Brain (tissue), 1 donor: ENCODE measurements around a stretch of chr17.

- RRBS = no CpG with 5 or more reads among the region's 2 CpGs
Observed at GRCh38 chr17:41750513-41750796, 16.0 kb upstream of the HAP1 start.

GRCh38 chr17:41777508-41778290, 8.8 kb downstream of the JUP start:
- RRBS = no CpG with 5 or more reads among the region's 13 CpGs

DNA sequence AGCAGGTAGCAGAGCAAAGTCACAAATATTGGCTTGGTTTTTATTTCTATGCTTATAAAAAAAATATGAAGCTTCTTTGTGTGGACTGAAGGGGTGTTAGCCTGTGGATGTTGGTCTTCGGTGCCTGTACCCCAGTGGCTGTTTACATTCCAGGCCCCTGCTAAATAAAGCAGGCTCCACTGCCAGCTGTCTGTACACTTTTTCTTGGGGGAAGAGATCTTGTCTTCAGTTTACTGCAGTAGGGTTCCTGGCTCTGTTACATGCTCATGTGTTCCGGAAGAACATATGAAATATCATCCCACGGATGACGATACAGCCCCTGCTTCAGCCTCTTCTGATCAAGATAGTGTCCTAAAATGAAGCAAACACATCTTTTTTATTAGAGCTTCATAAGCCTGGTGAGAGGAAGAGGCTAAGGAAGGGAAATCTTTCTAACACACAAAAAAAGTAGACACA, 2.4 kb upstream of the KLHL11 start:
- RRBS = no CpG with 5 or more reads among the region's 4 CpGs

DNA sequence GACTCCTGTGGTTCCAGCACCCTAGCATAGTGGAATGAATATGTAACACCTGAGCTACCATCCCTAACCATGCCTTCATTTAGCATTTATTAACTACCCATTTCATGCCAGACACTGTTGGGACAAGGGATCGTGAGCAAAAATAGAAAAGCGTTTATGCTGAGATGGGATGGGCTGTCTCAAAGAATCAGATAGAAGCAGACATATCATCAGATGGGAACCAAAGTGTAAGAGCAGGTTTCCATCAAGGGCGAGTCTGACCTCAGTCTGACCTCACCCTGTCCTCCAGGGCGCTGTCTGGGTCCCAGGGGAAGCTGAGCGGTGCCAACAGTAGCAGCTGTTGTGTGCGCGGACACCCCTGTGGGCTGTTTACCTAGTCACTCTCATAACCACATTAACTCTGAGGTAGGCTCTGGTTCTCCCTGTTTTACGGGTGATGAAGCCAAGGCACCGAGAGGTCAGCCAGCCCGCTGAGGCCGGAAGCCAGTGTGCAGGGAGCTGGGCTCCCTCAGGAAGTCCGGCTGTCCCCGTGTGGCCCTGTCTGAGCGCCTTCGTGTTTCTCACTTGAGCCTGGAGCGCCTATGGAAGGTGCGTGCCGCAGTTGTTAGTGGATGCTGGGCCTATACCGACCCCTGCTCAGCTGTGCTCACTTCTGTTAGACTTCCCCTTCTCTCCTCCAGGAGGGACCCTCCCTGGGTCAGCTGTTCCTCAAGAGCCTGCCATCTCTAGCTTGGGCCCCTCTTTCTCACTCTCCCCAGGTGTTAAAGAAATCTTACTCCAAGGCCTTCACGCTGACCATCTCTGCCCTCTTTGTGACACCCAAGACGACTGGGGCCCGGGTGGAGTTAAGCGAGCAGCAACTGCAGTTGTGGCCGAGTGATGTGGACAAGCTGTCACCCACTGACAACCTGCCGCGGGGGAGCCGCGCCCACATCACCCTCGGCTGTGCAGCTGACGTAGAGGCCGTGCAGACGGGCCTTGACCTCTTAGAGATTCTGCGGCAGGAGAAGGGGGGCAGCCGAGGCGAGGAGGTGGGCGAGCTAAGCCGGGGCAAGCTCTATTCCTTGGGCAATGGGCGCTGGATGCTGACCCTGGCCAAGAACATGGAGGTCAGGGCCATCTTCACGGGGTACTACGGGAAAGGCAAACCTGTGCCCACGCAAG, 6.5 kb downstream of the CNP start:
- RRBS = 14% methylated on average over 1 of the region's 41 CpGs

- RRBS = no CpG with 5 or more reads among the region's 14 CpGs
Observed at GRCh38 chr17:41982167-41982797, 15.7 kb downstream of the CNP start.

DNA sequence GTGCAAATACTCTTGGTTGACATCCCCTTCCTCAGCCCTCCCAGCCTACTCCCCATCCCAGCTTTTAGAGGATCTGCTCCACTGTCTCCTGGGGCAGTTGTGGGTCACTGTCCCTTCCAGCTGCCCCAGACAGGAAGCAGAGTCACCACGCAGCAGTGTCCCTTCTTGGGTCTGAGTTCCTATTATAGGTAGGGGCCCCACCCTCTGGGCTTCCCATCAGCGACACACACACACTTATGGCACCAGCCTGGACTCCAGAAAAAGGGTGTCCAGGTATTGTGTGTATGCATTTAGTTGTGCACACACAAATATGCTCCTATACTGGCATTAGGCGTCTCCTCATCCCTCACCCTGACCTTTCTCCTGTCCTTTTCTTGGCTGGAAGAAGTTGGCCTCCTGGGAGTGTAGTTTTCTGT, 4.2 kb downstream of the NKIRAS2 start:
- RRBS = no CpG with 5 or more reads among the region's 3 CpGs

DNA sequence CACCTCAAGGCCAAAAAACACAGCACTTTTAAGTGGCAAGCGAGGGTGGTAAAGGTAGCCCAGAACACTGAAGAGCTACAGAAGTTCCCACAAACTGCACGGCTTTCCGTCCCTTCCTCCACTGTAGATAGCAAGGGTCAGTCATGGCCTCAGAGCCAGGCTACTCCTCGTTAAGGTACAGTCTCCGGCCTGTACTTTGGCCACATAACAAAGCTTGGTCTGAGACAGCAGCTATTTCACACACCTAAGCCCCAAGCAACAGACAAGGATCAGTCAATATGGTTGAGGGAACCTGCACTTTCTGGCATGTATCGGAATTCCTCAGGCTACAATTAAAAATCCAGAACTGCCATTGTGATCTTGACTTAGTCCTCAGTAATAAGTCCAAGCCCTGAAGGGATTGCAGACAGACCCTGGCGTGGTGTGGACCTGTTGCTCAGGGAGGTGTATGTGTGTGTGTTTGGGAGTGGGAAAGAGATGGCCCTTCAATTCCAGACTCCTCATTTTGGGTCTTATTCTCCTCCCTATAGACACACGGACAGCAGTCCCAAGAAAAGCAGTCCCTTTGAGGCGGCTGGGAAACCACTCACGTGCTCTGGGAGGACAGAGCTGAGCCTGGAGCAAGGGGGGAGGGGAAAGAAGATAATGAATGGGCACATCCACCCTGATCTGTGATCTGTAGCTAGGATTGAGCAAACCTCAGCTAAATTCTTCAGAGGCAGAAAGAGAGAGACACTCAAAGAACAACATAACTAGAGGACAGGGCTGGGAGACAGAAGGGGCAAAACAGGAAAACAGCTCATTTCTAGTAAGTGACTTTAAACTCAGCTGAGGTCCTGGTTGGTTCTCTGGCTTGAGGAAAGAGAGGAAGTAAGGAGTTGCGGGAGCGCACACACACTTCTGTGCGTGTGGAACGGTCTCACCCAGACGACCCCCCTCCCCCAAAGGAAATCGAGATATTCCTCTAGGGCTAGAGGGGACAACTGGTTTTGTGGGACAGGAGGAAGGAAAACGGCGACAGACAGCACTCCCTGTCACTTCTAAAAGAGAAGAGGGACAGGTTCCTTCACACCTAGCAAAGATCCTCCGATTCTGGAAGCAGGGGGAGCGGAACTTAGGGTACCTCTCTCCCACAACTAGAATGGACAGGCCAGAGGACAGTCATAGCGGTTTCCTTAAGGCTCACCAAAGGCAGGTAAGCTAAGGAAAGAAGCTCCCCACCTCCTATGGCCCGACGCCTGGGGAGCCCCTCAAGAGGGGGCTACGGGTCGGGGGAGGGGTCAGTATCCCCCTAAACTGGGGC, 823 bp downstream of the RAB5C start:
- RRBS = no CpG with 5 or more reads among the region's 25 CpGs

DNA sequence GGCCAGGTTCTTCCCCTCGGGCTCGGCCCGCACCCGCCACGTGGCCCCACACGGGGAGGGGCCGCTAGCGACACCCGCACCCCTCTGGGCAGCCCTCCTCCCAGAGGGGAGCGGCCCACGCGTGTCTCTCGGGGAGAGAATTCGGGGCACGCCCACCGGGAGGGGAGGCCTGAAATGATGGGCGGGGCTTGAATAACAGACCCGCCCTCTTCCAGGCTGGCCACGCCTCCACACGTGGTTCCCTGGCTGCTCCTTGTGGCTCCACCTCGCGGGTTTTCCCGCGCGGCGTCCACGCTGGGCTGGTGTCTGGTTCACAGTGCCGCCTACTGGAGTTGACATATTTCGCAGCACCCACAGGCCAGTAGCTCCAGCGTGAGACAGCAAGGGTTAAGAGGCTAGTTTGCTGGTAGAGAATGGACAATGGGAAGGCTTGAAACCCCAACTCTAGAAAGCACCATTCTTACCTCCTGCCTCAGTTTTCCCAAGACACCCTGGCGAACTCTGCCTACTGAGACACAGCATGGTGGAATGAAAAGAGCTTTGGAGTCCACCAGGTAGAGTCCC, 300 bp upstream of the KCNH4 start:
- RRBS = no CpG with 5 or more reads among the region's 31 CpGs

- RRBS = no CpG with 5 or more reads among the region's 10 CpGs
Observed at GRCh38 chr17:42185574-42186038, 354 bp upstream of the HCRT start.

DNA sequence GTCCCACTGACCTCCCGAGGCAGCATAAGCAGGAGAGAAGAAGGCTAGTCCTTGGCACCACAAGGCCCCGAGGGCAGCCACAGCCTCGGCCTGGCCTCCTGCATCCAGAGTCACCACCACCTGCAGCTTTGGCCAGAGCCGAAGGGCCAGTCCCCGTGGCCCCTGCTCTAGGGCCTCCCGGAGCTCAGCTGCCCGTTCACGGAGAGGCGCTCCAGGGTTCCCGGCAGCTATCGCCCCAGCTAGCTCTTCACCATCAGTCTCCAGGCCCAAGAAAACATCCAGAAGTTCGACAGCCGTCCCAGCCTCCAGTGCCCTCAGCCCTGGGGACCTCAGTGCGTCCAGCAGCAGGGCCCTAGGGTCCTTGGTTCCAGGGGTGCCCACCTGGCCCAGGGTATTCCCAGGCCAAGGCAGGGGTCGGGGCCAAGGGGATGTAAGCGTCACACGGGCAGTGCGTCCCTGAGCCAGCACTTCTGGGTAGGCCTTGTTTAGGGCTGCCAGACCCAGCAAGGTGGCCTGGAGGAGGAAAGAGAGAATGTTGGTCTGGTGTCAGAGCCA, 2.0 kb downstream of the GHDC start:
- RRBS = 91% methylated on average over 5 of the region's 18 CpGs

DNA sequence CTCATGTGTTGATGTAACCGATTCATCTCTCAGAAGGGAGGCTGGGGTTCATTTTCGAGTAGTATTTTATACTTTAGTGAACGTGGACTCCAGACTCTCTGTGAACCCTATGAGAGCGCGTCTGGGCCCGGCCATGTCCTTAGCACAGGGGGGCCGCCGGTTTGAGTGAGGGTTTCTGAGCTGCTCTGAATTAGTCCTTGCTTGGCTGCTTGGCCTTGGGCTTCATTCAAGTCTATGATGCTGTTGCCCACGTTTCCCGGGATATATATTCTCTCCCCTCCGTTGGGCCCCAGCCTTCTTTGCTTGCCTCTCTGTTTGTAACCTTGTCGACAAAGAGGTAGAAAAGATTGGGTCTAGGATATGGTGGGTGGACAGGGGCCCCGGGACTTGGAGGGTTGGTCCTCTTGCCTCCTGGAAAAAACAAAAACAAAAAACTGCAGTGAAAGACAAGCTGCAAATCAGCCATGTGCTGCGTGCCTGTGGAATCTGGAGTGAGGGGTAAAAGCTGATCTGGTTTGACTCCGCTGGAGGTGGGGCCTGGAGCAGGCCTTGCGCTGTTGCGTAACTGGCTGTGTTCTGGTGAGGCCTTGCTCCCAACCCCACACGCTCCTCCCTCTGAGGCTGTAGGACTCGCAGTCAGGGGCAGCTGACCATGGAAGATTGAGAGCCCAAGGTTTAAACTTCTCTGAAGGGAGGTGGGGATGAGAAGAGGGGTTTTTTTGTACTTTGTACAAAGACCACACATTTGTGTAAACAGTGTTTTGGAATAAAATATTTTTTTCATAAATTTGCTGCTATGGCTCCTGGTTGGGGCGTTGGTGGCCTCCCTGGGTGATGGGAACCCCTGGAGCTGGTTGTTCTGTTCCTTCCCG, 23.1 kb downstream of the STAT5A start:
- RRBS = 38% methylated on average over 3 of the region's 21 CpGs

DNA sequence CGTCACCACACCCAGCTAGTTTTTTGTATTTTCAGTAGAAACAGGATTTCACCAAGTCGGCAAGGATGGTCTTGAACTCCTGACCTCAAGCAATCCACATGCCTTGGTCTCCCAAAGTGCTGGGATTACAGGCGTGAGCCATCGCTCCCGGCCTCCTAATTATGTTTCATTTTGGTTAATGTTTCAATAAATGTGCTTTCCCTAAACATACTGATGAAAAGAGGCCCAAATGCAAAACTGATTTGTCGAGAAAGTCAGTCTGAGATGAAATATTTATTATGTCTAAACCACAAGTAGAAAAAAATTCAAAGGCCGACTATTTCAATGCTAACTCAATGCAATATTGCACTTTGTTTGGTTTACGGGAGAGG, 9.9 kb downstream of the STAT3 start:
- RRBS = no CpG with 5 or more reads among the region's 8 CpGs

DNA sequence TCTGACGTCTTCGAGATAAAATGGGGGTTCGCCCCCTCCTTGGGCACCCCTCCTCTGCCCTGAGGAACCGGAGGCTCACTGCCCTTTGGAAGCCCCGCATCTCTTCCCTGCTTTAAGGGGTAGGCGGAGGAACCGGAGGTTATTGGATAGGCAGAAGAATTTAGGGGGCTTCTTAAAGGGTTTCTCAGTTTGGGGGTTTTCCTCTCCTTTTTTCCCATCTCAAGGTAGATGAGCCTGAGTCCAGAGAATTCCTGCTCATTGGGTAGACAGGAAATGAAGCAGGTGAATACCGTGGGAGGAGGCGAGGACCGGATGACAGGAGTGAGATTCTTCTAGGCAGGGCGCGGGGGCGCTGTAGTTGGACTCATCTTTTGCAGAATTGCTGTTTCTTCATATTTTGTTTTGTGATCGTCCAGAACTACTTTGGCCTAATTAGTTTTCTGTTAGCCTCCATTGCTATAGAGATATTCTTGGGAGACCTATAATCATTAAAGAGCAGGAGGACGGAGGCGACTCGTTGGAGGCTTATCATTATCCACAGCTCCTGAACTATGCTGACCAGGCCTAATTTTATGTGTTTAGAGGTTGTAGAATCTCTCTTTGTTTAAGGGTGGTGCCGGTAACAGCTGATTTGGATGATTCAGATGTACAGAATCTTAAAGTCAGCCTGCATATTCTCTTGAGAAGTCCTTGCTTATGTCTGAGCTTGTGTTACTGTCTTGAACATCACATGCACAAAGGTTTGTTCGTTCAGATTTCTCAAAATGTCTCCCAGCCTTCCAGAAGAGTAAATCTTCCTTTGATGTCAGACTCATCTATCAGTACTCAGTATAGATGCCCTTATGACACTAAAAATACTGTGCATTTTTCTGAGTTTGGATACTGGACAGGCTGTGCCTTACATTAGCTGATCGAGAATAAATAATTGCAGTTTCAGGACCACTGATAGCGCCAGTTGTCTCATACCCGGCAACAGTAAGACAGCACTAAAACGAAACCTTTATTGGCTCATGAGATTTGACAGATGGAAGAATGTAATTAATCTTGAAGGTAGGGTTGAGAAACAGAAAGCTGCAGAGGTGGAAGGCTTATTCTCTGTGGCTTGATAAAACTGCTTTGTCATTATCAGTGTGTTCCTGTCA, 758 bp downstream of the ATP6V0A1 start:
- RRBS = 2% methylated on average over 4 of the region's 23 CpGs

DNA sequence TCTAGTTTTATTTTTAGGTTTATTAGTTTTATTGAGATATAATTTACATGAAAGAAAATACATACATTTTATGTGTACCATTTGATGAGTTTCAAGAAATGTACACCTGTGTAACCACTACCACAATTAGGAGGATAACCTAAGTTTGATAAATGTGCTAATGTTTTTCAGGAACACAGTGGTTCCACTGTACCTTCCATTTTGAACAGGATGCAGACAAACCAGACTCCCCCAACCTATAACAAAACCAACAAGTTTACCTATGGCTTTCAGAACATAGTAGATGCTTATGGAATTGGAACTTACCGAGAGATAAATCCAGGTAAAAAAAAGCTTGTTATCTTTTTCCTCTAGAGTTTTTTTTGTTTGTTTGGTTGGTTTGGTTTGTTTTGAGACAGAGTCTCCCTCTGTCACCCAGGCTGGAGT, 31.7 kb downstream of the ATP6V0A1 start:
- RRBS = no CpG with 5 or more reads among the region's 1 CpG

- RRBS = no CpG with 5 or more reads among the region's 5 CpGs
Observed at GRCh38 chr17:42494198-42494697, 35.6 kb downstream of the ATP6V0A1 start.

- RRBS = no CpG with 5 or more reads among the region's 9 CpGs
Observed at GRCh38 chr17:42518092-42518788, 17.8 kb upstream of the NAGLU start.

DNA sequence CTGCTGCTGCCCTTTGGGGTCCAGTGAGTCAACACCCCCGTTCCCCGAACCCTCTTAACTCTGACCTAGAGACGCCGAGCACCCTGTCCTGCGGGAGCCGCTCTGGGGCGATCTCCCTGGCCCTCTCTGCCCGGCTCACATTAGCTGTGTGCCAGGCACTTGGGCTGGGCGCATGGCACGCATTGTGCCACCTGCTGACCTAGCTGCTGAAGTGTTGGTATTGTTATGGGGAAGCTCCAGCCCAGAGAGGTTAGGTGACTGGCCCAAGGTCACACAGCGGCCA, 1.1 kb downstream of the HSD17B1 start:
- RRBS = no CpG with 5 or more reads among the region's 11 CpGs

- RRBS = 53% methylated on average over 3 of the region's 44 CpGs
Observed at GRCh38 chr17:42653311-42654252, 5.5 kb upstream of the TUBG2 start.

GRCh38 chr17:42700960-42701688, 18.8 kb downstream of the CNTNAP1 start:
- RRBS = no CpG with 5 or more reads among the region's 8 CpGs

DNA sequence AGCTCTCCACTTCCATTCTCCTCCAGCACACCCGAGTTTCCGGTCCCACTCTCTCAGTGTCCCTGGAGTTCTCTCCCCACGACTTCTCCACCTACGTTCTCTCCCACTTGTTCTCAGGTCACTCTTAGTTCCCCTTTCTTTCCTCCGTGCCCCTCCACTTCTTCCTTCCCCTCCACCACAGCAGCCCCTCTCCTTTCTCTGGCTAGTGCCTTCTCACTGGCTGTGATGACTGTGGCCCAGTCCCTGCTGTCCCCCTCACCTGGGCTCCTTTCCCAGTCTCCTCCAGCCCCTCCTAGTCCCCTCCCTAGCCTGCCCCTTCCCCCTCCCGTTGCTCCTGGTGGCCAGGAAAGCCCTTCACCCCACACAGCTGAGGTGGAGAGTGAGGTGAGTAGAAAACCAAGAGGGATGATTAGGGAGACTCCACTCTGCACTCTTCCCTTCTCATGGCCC, 3.5 kb downstream of the COA3 start:
- RRBS = no CpG with 5 or more reads among the region's 6 CpGs